RPMI7951 (cell line): ENCODE measurements around a stretch of chr17.

DNA sequence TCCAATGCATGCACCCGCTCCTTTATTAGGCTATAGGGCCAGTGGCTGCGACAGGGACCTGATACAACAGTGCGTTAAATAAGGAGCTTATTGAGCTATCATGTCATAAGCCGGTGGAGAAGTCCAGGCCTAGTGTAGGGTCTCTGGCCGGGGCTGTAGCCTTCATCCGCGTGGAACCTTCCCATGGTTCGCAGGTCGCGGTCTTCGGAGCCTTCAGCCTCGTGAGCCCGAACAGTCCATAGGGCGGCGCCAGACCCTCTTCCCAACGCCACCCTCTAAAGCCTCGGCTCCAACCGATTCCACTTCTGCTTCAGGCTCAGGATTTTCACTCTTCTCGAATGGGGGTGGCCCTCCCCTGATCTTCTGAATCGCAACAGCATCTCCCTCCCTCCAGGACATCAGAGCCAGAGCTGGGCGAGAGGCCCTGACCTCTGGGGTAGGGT is 10.3 kb upstream of the BRCA1 start:
- RAMPAGE, long total RNA = no peak

- RAMPAGE, long total RNA = no peak
Observed at GRCh38 chr17:43246453-43246791, 18.0 kb upstream of the CCDC200 start.

- RAMPAGE, long total RNA = no peak
Observed at GRCh38 chr17:43386977-43387405, 11.8 kb upstream of the ARL4D start.

- RAMPAGE, long total RNA = no peak
Observed at GRCh38 chr17:43393927-43394476, 4.8 kb upstream of the ARL4D start.

DNA sequence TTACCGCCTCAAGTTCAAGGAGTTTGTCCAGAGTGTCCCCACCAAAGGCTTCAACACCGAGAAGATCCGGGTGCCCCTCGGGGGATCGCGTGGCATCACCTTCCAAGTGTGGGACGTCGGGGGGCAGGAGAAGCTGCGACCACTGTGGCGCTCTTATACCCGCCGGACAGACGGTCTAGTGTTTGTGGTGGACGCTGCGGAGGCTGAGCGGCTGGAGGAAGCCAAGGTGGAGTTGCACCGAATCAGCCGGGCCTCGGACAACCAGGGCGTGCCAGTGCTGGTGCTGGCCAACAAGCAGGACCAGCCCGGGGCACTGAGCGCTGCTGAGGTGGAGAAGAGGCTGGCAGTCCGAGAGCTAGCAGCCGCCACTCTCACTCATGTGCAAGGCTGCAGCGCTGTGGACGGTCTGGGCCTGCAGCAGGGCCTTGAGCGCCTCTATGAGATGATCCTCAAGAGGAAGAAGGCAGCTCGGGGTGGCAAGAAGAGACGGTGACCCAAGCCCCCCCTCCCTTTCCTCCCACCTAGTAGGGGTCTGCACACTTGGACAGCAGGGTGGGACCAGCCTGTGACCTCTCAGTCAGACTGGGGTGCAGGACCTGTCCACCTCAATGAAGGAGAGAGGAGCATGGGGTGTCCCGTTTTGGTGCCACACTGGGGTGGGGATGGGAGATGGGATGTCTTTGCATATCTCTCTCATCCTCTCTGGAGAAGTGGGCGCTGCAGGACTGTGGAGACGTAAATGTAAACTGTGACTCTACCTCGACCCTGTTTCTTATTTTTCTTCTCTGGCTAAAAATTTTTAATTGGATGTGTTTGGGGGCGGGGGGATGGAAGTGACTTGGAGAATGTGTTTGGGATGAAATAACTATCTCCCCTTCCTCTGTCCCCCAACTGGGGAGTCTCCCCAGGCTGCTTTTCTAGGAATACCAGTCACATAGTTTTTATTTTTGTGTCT is 1.3 kb downstream of the ARL4D start:
- RAMPAGE, long total RNA = no peak

GRCh38 chr17:43409619-43410094 is 10.9 kb downstream of the ARL4D start:
- RAMPAGE, long total RNA = no peak

GRCh38 chr17:43444620-43445451 is 38.9 kb upstream of the DHX8 start:
- RAMPAGE, long total RNA = no peak

DNA sequence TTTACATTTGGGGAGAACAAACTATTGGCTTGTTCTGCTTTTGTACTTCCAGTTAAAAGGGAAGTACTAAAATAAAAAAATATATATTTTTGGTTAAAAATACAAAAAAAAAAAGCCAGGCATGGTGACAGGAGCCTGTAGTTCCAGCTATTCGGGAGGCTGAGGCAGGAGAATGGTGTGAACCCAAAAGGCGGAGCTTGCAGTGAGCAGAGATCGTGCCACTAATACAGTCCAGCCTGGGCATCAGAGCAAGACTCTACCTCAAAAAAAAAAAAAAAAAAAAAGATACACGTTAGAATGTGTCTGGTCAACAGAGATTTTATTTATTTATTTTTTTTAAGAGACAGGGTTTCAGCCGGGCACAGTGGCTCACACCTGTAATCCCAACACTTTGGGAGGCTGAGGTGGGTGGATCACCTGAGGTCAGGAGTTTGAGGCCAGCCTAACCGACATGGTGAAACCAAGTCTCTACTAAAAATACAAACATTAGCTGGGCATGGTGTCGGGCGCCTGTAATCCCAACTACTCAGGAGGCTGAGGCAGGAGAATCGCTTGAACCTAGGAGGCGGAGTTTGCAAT is 20.3 kb upstream of the DHX8 start:
- RAMPAGE, long total RNA = no peak

DNA sequence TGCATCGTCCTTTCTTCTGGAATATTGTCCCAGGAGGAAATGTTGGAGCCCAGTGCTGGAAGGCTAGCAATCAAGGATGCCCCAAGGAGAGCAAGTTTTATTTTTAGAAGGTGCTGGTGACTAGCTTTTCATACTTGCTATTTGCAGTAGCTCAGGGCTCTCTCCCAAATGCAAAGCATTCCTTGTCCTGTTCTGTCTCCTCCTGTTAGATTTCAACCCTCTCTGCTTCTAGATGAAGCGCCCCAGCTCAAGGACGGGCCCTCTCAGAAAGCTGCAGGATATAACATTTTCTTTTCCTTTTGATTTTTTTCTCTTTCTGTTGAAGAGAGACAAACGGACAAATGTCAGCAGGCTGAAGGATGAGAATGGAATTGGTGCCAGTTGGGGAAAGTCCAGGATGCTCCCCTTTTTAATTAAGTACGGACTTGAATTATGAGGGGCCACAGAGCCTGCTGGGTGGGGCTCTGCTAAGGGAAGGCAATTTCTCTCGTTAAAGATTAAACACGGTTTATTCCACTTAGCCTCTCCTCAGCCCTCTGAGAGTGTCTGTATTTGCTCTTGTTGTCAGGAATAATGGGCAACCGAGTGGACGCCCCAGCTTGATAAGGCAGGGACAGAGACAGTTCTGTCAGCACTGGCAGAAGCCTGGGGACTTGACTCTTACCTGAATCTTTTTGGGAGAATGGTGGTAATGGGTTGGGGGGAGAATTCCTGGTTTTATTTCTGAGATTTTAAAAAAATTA is 6.2 kb upstream of the ETV4 start:
- RAMPAGE, long total RNA = no peak

GRCh38 chr17:43823157-43823981 is 9.6 kb downstream of the MPP3 start:
- RAMPAGE, long total RNA = no peak

GRCh38 chr17:43906065-43907307 is 850 bp downstream of the MPP2 start:
- RAMPAGE, long total RNA = no peak

GRCh38 chr17:43983442-43984455 is 20.7 kb upstream of the NAGS start:
- RAMPAGE, long total RNA = no peak

GRCh38 chr17:44007631-44007994 is 3.2 kb downstream of the NAGS start:
- RAMPAGE, long total RNA = no peak

DNA sequence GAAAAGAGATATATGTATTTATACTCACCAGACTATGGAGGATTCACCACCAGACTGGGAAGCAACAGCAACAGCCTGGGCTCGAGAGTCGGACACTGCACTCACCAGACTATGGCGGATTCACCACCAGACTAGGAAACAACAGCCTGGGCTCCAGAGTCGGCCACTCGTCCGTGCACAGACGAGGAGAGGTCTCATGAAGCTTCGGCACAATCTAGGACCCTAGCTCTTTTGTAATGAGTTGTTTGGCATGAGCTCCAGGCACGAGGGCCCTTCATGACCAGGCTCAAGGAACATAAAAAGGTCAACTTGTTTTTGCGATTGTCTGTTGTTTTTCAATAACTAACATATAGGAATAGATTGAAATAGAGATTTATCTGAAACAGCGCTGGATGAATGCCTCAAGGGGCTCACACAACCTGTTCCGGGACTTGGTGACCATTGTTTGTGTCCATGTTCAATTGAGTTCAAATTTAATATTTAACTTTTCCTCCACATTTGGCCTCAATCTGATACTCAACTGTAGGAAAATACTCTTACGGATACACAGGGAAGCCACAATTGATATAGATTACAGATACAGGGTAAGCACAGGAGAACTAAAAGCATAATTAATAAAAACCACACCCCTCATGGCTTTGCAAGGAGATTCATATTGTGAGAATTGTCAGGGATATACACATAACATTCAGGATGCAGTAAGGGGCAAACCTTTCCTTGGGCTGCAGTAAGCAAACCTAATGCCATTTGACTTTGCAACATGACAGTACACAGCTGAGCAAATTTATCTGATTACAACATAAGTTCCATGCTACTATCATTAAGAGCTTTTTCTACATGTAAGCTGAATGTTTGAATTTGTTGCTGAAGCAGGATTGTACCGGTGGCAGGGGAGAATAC is 4.7 kb upstream of the TMEM101 start:
- RAMPAGE, long total RNA = no peak

DNA sequence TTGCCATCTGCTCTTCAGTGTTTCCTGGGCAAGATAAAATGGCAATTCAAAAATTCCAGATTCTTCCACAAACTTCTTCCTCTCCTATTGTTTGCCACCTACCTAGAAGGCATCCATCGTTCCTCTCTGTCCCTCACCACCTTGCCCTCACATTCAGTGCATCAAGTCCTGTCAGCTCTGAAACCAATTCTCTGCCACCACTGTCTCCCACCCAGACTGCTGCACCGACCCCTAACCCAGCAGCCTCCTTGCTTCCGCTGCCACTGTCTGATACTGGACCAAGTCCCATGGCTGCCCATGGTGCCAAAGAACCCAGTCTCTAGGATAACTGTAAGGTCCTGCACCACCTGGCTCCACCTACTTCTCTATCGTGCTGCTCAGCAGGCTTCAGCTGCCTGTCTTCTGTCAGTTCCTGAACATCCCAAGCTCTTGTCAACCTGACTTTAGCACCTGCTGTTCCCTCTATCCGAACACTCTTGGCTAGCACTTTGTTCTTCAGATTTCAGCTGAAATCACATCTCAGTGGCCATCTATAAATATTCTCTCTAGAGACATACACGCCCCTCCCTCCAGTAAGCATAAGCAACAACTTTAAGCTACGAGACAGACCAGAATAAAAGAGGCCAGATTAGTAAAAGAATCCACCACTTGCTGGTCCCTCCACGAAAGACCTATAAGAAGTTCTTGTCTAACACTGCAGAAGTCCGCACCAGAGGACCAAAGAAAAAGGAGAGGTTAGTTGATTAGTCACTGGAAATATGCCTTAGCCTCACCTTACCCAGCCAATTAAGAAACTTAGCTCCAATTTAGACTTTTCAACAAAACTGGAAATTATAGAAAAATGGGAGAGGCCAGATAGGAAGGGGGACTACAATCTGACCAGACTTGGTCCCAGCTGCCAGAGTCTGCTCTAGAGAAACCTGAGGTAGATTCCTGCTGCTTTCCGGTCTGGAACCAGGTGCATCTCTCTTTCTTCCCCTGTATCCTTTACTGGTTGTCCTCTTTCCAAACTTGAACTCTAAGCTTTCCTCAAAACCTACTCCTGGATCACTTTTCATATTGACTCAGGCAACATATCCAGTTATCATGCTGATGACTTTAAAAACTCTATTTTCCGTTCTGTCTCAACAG is 15.1 kb upstream of the TMEM101 start:
- RAMPAGE, long total RNA = no peak

DNA sequence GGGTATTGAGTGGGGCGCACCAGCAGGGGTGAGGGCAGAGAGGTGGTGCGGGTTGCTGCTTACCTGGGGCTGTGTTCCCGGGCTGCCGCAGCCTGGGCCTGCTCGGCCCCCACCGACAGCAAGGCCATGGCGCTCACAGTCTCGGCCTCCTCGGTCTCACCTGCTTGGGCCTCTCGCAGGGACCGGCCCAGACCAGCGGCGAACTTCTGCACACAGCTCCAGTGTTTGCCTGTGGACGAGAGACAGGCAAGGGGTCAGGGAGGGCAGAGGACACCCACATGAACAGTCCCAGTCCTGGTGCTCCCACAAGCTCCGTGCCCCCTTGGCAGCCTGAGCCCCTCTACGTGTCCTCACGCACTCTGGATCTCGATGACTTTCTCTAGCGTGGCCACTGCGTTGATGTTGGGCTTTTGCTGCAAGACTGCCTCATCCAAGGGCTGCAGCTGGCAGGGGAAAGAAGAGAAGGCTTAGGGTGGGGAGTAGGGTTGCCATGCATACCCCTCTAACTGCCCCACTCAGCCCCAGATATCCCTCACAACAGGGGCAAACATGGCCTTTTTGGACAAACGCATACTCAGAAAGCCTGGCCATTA is 8.0 kb downstream of the G6PC3 start:
- RAMPAGE, long total RNA = no peak

GRCh38 chr17:44108041-44108632 is 15.3 kb downstream of the HDAC5 start:
- RAMPAGE, long total RNA = no peak

- RAMPAGE, long total RNA = no peak
Observed at GRCh38 chr17:44108633-44109508, 14.6 kb downstream of the HDAC5 start.

GRCh38 chr17:44123737-44124540 is 498 bp upstream of the HDAC5 start:
- RAMPAGE, long total RNA = no peak

- RAMPAGE, long total RNA = no peak
Observed at GRCh38 chr17:44191985-44192962, 5.5 kb downstream of the TMUB2 start.